A172 (cell line): ENCODE measurements around a stretch of chr10.

DNA sequence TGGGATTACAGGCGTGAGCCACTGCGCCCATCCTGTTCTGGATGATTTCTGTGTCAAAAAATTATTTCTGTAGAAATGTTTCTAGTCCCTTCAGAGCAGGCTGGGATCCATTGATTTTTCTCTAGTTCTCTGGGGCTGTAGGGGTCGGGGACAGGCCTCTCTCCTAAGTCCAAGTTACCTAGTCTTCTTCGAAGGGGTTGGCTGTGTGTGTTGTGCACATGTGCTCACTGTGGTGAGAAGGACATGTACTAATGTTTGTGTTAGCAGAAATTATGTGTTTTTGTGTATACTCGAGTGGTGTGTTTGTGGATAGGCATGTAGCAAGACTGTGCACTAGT, 32.6 kb downstream of the LRMDA start:
- RAMPAGE, long total RNA, result no peak

GRCh38 chr10:75639186-75639989, 208.0 kb downstream of the LRMDA start:
- RAMPAGE, long total RNA, result no peak

- RAMPAGE, long total RNA, result no peak
Measured at GRCh38 chr10:75664256-75664748, 232.9 kb downstream of the LRMDA start.

DNA sequence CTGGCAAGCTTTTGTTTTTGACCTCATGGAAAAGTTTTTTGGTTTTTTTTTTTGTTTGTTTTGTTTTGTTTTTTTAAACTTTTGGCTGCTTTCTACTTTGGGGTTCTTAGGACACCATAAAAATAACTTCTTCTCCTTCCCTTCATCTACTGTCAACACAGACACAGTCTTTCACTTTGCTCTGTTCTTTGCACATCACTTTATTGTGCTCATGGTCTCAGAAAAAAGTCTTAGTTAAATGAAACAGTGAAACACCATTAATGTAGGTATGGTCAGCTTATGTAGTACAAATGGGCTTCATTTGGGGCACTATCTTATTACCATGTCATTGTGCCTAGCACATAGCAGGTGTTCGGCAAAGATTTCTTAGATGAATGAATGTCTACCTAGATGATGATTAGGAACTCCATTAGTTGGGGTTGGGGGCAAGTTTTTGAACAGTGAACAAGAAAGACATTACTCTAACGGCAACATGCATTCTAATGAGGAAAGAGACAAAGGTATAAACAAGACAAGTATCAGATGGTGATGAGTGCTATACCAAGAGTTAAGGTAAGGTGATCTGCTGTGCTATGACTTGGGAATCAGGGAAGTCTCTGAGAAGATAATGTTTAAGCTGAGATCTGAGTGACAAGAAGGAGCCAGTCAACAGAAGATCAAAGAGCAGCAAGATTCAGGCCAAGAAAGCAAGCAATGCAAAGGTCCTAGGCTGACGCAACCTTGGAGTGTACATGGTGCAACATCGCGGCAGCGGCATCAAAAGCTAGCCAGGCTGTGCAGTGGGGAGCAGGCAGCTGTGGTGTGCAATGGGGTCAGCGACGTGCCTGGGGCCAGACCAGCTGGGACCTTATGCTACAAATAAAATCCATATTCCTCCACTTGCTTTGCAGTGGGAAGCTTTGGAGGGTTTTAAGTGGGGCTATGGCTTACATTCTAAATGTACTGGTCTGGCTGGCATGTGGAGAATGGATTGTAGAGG, 323.9 kb downstream of the LRMDA start:
- RAMPAGE, long total RNA, result no peak

GRCh38 chr10:75929518-75930130, 498.2 kb downstream of the LRMDA start:
- RAMPAGE, long total RNA, result no peak

GRCh38 chr10:76002615-76002887, 571.1 kb downstream of the LRMDA start:
- RAMPAGE, long total RNA, result no peak

GRCh38 chr10:76050898-76051384, 619.5 kb downstream of the LRMDA start:
- RAMPAGE, long total RNA, result no peak

GRCh38 chr10:76082982-76083453, 651.6 kb downstream of the LRMDA start:
- RAMPAGE, long total RNA, result no peak

DNA sequence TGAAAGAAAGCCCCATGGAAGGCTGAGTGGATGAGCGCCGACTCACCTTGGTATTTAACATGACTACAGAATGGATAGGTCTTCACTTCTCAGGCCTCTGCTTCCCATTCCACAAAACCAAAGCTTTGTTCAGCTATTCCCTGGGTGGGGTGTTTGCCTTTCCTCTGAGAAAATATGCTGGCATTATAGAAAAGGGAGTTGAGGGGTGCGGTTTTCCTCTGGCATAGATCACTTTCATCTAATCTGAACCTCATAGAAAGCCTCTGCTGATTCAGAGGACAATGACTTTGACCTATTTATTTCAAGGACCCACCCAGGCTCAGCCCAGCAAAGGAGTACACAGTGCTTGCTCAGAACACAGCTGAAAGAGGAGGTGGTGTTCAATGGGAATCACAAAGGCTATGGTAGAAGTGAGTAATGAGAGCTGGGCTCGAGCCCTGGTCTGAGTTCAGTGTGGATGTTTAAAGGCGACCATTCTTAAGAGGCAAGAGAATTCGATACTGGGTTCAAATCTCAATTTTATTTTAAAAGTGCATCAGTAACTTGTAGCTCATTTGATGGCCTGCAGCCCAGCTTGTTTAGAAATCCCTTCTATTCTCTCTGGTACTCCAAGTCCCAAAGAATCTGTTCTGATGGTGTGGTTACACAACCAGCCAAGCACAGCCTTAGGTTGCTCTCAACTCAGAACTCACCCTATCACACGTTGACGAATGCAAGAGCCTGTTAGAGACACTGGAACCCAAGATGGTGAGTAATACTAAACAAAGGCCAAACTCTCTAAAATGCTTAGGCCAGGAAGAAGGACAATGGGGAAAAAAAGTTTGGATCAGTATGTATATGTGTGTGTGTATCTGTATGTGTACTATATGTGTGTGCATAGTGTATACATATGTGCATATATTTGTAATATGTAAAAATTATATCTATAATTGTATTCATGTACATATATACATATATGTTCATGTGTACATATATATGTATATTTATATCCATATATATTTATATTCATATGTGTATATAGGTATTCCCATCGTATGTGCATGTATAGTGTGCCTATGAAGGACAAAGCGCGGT, 1012.9 kb downstream of the LRMDA start:
- RAMPAGE, long total RNA, result no peak

- RAMPAGE, long total RNA, result no peak
Measured at GRCh38 chr10:77386562-77387224, 250.9 kb downstream of the KCNMA1 start.

- RAMPAGE, long total RNA, result no peak
Measured at GRCh38 chr10:77409971-77410249, 227.7 kb downstream of the KCNMA1 start.

DNA sequence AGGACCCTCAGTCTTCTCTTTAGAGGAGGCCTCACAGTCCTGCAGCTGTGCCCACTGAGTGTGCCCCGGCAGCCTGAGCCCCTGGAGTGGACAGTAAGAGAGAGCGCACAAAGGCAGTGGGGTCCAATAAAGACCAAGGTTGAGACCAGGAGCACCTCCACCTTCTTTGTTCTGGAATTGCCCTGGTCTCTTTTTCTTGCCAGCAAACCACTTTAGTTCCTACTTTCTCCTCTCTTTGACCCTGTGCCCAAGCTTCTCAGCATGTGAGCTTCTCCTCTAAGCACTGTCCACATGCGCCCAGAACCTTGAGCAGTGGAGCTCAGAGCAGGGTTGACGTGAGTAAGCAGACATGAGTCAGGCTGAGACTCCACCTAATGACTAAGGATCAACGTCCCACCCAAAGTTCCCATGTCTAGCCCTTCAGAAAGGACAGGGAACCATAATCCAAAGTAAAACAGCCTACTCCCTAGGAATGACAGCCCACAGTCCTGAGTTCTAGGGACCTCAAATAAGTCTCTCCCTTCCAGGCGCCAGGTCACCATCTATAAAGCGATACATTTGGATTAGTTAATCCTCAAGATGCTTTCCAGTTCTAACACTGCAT, 44.7 kb downstream of the KCNMA1 start:
- RAMPAGE, long total RNA, result no peak

DNA sequence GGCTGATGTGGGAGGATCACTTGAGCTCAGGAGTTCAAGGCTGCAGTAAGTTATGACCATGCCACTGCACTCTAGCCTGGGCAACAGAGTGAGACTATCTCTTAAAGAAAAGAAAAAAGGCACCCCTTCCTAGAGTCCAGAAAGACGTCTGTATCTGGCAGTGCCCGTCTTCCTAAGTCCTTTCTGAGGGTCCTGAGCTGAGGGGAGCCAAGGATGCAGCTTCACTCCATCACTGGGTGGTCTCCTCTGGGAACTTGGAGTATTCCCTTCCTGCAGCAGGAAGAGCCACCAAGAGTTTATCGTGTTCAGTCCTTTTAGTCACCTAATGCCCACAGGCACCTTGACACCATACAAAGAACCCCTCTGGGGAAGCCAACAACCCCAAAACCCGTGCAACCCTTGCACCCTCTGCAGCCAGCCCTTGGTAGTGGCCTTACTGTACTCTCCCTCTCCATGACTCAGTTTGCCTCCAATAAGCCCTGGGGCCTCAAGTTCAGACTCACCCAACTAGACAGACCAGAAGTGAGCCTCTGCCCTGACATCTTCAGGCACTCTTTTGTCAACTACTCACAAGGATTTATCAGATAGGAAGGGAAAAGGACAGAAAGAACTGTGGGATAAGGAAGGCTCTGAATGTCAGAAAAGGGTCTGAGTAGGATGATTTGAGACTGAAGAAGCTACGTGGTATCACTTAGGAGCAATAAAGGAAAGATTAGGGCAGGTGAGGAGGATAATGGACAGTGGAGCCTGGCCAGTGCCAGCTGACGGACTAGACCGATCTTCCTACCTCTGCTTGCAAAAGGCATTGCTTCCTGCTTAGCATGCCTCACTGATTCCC, 30.9 kb downstream of the KCNMA1 start:
- RAMPAGE, long total RNA, result no peak

GRCh38 chr10:77635829-77636638, 1.6 kb downstream of the KCNMA1 start:
- RAMPAGE, long total RNA, result no peak

DNA sequence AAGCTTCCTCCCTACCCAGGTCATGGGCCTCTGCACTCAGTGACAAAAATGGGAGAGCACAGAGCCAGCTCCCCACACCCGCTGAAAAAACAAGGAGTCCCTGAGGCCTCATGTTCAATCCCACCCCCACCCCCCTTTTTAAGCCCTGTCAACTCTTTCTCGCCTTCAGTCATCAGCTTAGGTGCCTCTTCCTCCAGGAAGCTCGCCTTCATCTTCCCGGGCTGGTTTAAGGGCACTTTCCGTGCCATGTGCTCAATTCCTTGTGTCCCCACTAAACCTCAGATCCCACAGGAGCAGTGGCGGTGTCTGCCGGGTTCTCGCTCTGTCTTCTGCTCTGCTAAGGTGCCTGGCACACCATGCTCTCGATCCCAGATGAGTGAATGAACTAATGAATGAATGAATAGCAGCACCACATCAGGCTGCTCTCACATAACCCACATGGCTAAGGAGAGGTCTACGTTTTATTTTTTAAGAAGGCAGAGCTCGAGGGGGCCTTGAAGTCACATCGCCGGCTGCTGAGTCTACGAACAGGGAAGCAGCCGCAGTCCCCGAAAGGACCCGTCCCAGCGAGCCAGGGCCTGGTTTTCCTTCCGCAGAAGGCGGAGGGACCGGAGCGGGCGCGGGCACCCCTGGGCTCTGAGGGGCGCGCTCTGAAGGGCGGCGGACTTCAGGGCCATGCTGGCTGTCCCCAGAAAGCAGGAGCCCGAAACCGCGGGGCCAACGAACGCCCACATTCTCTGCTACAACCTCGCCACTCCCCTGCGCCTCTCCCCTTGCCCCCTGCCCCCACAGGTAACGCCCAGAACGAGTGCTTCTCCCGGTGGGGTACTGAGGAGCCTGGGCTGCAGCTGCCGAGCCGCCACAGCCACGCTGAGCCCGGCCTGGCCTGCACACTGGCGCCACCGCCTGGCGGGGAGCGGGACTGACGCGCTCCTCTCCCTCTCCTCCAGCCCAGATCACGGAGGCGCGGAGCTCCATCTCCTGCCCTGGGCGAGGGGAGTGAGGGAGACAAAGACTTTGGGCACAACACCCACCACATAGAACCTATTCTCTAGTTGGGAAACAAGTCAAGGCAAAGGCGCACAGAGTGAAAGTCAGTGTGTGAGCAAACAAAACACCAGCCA, 73.5 kb upstream of the KCNMA1 start:
- RAMPAGE, long total RNA, result no peak

GRCh38 chr10:77887490-77888516, 38.8 kb downstream of the DLG5 start:
- RAMPAGE, long total RNA, result no peak

GRCh38 chr10:77899091-77899571, 27.4 kb downstream of the DLG5 start:
- RAMPAGE, long total RNA, result no peak

DNA sequence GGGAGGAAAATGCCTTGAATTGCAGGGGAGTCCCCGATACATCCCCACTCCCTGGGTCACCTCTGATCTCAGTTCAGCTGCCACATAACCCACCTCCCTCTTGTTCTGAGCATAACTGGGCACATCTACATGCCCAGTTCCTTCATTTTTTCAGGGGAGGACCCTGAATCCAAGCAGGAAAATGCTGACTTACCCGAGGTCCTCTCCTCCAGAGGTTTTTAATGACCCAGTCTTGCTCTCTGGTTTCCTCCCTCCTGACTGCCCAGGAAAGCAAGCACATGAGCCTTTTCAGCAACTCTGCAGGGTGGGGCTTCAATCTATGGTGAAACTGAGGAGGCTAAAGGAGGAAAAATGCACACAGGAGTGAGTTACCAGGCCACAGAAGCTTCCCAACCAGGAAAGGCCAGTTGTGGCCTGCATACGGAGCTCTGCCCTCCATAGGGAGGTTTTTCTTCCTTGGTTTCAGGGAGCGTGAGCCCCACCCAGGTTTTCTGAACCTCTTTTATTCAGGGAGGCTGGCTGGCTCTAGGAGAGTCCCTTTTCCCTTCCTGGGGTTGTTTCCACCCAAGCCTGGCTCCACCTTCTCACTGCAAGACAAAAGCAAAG, 14.0 kb upstream of the DLG5 start:
- RAMPAGE, long total RNA, result no peak

DNA sequence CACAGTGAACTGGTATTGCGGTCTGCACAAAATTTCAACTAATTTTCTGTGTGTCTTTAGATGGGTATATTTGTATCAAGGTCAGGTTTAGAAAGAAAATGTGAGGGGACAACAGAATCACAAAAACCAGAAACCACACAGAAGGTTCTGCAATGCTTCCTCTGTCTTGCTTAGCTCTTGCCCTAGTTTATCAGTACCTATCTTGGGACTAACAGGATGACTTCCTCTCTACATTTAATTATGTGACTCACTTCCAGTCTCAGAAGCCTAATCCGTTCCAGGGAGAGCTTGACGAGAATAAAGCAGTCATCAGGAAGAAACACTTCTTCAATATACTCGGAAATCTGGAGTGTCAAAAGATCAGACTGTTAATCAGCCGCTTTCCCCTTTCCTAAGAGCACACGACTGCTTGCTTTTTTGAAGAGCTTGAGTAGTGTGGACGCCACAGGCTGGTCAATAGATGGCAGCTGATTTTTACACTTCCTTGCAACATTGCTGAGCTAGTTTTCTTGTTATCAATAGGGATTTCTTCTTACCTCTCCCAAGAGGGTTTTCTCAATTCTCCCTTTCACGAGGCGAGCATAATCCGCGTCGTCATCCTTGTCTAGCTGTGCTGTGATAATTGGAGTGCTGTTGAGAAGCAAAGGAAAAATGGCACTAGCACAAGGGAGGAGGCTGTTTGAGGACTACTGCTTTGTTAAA, 45.5 kb downstream of the POLR3A start:
- RAMPAGE, long total RNA, result no peak

- RAMPAGE, long total RNA, result no peak
Measured at GRCh38 chr10:78406973-78407757, 373.5 kb downstream of the RPS24 start.